PC-3 (cell line): Measurements from ENCODE around the gene ATG7.

DNA sequence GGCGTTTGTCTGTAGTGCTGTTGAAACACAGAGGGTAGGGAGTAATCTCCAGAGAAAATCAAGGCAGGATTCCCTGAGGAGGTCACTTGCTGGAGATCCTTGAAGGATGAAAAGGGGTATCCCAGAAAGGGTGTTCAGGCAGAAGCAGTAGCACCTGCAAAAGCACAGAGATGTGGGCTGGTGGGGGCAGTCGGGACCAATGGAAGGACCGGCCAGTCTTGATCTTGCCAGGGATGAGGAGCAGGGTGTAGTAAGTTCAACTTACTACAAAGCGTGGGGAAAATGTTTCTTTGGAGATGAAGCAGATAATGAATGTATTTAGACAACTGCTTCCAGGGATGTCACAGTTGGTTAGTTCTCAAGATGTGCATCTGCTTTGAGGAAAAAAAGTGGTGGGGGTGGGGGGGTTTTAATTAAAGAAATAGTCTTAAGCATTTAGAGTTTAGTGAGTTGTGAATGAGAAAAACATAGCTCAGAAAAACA is 27.4 kb downstream of the EDEM1 start:
- RAMPAGE, long total RNA: no peak

DNA sequence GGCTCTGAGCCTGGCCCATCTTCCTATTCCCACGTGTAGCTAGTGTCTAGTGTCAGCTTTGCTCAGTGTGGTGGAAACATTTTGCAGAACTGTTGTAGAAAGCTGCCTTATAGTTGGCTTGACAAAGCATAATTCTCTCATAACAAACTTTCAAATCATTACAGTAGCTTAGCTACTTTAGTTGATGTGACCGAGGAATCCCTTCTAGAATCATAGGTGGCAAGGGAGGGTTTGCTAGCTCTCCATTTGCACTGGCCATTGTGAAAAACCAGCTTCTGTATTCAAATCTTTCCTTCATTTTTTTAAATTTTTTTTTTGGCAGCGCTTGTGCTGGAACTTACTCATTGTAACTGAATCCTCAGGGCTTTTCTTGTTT is 31.0 kb downstream of the EDEM1 start:
- RAMPAGE, long total RNA: no peak

- RAMPAGE, long total RNA: no peak
Measured at GRCh38 chr3:7205463-7205893, 344.6 kb downstream of the GRM7 start.

GRCh38 chr3:7308635-7308972 is 447.7 kb downstream of the GRM7 start:
- RAMPAGE, long total RNA: no peak

DNA sequence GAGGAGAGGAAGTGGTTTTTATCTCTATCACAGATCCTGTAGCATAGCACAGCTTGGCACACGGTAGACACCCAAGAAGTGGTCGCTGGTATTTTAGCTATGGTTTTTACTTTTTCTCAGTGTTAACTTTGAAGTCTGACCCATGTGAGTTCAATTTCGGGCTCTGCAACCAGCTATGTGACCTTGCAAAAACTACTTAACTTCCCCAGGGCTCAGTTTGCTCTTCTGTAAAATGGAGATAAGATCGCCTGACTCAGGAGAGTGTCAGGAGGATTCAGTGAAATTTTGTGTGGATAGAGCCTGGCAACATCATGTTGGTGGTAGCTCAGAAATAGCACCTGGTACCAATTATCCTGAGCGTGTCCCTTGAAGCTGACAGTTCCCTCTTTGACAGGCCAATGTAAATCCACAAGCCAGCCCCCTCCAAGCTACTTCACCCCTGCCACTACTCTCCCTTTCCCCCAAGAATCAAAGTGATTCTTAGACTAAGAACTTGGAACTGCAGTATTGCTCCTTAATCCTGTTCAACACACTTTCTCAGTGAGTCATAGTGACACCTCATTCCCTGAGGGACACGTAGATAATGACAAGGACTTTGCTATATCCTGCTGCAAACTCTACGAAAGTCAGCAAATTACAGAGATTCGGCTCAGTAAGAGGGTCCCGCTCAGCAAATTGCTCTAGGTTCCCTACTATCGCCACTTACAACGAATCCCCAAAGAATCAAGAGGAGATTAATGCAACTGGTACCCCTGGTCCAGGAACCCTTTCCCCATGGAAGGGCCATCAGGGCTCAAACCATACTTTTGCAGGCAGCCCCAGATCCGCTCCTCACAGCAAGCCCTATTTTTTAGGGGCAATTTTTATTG is 8.5 kb upstream of the LMCD1 start:
- RAMPAGE, long total RNA: no peak

- RAMPAGE, long total RNA: no peak
Measured at GRCh38 chr3:8498826-8499618, 2.6 kb upstream of the LMCD1 start.

DNA sequence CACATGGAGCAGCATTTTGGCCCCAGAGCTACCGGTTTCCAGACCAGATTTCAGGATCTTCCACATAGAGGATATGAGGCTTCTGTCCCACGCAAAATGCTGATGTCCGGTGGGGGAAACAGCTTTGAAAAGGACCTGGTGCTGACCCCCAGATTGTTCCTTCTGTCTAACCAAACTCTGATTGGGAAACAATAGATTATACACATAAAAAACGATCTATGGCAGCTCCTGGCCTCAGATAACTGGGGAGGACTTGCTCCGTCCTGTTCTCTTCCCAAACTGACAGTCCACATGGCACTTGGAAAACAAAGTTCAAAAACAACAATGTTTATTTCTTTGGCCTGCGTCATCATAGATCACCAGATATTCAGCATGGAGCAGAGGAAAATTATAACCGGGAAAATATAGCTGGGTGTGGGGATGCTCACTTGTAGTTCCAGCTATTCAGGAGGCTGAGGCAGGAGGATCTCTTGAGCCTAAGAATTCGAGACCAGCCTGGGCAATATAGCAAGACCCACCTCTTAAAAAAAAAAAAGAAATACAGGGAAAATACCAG is 63.8 kb downstream of the SSUH2 start:
- RAMPAGE, long total RNA: no peak

GRCh38 chr3:9100696-9101075 is 137.4 kb upstream of the RAD18 start:
- RAMPAGE, long total RNA: no peak

DNA sequence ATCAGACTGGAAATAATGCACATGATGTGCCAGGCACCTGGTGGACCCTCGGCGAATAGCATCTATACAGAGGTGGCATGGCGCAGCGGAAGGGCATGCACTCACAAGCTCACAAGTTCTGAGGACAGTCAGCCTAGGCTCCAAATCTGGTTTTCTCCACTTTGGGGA is 113.9 kb downstream of the SRGAP3 start:
- RAMPAGE, long total RNA: no peak

DNA sequence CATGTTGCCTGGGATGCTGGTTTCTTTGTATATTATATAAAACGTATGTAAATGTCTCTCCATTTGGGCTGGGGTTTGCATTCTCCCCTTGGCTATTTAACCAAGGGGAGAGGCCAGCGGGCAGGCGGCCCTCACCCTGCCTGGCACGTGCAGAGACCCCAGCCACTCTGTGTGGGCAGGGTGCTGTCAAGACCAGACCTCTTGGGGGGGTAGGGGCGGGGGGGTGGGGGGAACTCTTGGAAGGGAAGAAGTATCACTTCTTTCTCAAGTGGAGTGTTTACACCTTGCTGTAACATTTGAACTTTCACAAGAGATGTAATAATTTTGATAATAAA is 75.9 kb downstream of the LHFPL4 start:
- RAMPAGE, long total RNA: no peak

DNA sequence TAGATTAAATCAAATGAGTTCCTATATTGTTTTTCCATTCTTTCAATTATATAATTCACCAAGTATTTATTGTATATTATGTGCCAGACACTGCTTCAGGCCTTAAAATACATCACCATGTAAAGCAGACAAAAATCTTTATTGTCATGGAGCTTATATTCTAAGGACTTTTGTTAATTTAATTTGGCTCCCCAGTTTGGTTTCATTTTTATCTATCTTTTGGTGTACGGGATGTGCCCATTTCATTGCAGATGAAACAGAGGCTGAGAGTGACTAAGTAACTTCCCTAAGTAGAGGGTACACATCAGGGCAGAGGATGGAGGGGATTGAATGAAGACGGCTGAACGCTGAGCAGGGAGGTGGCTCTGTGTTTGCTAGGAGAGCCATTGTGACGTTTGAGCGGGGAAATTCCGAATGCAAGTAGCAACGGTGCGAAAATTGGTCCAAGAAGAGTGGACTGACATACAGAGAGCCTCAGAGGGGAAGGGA is 13.4 kb downstream of the MTMR14 start:
- RAMPAGE, long total RNA: no peak

DNA sequence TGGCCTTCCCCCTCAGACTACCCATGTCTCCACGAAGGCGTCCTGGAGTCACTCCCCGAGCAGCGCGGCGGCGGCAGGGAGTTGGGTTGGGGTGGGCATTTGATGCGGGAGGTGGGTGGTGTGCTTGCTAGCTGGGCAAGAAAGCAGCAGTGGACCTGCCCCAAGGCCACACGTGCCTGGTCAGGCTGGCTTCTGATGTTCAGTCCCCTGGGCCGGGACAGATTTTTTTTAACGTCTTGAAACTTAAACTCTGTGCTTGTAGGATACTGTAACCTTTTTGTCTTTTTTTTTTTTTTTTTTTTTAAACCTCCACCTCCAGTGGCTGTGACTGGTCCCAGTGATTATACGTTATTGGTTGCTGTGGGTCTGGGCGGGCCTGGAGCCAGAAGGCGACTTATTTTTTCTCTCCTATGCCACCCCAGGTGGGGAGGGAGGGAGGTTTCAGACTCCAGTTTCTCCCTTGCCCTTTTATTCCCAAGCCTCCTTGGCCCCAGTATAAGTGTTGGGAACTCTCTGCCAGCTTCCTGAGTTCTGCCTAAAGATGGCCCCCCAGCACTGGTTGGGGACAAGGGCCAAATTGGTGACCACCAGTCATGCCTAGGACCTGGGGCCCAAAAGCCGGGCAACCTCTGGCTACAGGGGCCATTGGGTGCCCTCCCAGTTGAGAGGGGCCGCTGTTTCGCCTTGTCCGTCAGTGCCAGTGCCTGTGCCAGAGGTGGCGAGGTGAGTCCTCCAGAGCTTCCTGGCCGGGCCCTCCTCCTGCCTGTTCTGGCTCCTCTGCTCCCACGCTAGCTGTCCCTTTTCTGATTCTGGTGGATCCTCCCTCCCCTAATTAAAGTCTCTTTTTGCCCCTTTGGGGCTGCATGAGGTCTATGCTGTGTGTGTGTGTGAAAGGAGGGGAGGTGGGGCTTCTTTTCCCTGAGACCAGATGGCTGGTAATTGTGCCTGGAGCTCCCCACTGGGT is 3.5 kb upstream of the TTLL3 start:
- RAMPAGE, long total RNA: no peak

- RAMPAGE, long total RNA: no peak
Measured at GRCh38 chr3:9946172-9947198, 5.7 kb downstream of the PRRT3 start.

- RAMPAGE, long total RNA: no peak
Measured at GRCh38 chr3:10085761-10085984, 22.4 kb downstream of the FANCD2OS start.

GRCh38 chr3:10199109-10199514 is 34.4 kb downstream of the IRAK2 start:
- RAMPAGE, long total RNA: no peak

- RAMPAGE, long total RNA: no peak
Measured at GRCh38 chr3:10769026-10769341, 47.0 kb upstream of the SLC6A11 start.

GRCh38 chr3:10994362-10994808 is 1.8 kb downstream of the SLC6A1 start:
- RAMPAGE, long total RNA: no peak

DNA sequence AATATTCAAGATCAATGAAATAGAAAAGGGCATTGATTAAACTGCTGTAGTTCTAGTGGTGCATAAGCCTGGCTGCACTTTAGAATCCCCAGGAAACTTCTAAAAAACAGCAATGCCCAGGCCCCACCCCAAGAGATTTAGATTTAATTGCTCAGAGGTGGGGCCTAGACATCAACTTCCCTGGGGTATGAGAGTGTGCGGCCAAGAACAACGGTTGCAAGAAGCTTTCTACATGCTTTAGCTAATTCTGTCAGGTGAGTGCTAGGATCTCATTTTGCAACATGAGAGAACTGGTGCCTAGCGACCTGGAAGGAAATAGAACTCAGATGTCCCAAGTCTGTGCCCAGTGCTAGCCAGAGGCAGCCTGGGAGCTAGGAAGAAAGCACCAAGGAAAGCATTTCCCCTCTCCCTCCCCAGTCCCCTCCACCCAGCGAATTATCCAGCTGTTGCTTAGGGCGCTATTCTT is 23.0 kb upstream of the HRH1 start:
- RAMPAGE, long total RNA: no peak

DNA sequence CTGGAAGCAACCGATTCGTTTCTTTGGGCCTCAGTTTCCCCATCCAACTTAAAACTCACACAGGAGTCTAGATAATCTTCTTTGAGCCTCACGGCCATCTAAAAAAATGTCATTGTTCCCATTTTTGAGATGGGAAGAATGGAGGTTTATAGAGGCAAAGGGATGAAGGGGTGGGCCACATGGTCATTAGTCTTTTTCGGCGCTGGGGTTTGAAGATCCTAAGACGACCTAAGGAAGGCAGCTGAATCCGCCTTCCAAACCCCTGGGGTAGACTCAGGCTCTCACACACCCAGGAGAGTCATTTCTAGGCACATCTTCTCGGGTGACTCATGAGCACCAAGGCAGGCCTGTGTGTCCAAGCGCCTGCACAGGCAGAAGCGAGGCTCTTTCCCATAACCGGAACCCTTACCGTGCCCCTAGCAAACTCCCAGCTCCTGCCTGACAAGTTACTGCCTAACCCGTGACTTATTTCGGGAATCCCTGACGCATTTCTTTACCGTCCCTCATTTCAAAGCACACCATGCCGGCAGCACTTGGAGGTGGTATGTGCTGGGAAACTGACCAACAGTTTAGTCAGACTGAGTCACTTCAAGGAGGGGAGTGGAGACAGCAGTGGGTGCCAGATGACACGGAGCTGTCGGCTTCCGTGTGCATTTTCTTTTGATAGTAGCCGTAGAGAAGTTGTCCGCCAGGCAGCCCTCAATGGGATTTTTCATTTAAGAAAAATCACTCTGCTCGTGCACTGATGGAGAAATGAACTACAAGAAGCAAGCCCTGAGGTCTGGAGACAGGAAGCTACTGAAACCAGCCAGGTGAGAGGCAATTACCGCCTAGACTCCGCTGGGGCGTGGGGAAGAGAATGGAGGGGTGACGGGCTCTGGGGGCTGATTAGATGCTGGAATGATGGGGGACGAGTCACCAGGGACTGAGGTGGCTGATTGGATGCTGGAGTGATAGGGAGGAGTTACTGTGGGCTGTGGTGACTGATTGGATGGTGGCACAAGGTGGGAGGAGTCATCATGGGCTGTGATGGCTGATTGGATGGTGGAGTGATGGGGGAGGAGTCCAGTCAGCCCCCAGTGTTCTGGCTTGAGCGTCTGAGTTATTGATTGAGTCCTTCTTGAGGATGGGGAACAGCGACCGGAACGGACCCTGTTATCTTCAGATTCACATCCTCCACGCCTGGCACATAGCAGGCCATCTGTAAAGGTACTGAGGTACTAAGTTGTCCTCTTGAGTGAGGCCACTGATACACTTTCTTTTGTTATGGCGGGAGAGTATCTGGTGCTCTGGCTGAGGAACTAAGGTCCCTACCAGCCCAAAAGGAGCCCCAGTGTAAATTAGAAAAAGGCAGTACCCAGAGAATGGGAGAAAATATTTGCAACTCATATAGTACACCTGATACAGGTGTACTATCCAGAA is 17.2 kb upstream of the HRH1 start:
- RAMPAGE, long total RNA: no peak

DNA sequence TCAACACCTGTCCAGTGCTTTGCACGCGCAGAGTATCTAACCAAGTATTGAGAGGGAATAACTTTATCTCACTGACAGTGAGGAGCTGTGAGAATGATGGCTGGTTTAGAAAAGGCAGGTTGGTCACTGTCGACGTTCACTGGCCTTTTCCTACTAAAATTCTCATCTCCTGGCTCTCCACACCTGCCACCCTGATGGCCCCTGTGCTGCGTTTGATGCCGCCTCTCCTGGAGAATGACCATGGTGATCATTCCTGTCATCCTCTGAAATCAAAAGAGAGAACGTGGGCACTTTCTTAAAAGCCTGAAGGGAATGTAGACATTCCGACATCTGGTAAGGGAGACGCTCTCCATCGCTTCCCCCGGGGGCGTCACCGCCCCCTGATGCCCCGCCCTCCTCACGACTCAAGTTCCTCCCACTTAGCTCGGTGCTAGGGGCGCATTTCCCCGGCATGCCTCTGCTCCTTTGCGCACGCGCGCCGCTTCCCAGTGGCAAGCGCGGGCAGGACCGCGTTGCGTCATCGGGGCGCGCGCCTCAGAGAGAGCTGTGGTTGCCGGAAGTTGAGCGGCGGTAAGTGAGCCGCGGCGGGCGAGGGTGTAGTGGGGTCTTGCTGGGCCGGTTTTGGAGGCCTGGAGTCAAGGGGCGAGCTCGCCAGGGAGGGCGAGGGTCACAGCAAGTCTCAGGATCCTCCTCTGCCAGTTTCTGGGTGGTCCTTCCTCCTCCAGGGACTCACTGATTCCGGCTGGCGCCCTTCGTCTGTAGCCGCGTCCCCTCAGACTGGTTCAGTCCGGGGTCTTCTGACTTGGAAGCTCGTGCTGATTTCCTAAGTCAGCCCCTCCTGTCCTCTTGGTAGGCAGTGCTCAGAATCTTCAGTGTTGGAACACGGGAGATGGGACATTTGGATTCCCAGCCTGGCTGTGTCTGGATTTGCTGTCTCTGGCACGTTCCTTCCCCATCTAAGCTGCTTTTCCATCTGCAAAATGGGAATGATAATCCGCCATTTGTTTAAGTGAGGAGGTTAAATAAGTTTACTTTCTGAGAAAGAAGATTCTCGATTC is at the start of gene ATG7:
Gene ATG7, plus strand, starts transcription at position 537 of the 1,058 bp plus-strand sequence.
- RAMPAGE, long total RNA: no peak